Adrenal gland (tissue), 7 donors: ENCODE measurements around a stretch of chr17.

- PRO-cap, 3 experiments: no peak in any of the 3 experiments
- RAMPAGE, long total RNA, 4 experiments: no peak in any of the 4 experiments
- RRBS: no CpG with 5 or more reads among the region's 9 CpGs
Observed at GRCh38 chr17:17538537-17539051, 42.4 kb upstream of the RASD1 start.

- PRO-cap, 3 experiments: peak in 1 of 3 experiments; most common minus-strand start chr17:17701481 (in 1)
- RAMPAGE, long total RNA, 4 experiments: no peak in any of the 4 experiments
- RRBS: no CpG with 5 or more reads among the region's 5 CpGs
Observed at GRCh38 chr17:17701296-17701678, 20.0 kb downstream of the RAI1 start.

DNA sequence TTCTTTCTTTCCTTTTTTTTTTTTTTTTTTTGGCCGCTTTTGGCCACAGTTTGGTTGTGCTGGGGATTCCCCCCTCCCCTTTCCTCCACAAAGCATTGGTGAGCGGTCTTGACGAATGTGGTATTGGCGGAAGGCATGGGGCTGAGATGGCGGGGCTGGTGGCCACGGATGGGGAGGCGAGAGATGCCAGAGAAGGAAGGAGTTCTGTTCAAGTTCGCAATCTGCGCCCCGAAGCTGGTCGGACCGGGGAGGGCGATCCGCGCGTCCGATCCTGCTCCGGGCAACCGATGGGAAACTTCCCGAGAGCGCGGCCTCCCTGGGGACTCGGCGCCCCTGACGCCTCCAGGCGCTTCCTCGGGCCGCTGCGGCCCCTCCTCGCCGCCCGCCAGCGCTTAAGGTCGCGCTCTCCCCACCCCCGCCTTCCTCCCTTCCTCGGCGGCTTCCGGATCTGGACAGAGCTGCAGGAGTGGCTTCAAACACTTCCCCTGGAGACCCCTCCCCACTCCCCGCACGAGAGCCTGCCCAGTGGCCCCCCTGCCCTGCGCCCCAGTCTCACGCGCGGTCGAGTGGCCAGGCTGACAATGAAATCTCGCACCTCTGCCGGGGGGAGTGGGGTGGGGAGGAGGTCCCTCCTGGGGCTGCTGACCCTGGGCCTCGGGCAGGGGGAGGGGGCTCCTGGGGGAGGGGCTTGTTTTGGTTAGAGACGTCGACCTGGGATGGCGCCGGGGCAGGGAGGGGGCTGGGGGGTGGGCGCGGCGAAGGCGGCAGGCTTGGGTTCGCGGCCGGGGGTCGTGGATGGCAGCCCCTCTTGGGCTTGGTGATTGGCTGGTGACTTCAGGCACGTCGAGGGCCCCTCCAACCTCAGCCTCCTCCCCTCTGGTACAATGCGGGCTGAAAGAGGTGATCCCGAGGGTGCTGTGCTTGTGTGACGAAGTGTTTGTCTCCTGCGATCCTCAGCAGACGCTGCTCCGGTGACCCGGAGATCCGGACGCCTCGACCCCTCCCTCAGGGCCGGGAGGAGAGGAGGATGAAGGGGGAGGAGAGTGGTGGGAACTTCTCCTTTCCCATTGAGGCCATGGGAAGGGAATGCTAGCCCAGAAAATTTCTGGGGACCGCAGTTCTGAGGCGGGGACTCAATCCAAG is 43.5 kb downstream of the RAI1 start:
- PRO-cap, 3 experiments: peak in 3 of 3 experiments; most common plus-strand start position 549 of the sequence (in 2); most common minus-strand start position 289 of the sequence (in 3)
- RAMPAGE, long total RNA, 4 experiments: no peak in any of the 4 experiments
- RRBS: 33% methylated on average over 8 of the region's 76 CpGs

DNA sequence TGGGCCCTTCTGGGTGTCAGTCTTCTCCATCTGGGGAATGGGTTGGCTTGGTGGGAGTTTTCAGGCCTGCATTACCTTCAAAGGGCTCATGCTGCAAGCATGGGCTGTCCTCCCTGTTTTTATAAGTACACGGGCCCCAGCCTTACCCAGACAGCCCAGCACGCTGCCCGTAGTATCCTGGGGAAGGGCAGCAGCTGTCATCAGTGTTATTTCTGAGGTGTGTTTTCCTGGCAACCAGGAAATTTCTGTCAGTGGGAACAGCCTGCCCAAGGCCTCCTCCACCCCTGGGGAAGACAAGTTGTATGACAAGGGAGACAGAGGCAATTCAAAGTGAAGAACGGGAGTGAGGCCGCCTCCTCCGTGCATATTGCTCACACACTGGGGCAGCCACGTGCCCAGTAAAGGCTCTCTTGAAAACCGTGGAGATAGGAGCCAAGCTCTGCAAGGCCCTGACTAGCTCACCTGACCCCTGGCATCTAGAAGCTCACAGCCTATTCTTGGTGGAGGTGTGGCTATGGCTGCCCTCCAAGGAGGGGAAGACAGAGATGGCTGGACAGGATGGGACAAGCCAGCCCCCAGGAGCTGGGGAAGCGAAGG is 57.6 kb downstream of the RAI1 start:
- PRO-cap, 3 experiments: no peak in any of the 3 experiments
- RAMPAGE, long total RNA, 4 experiments: no peak in any of the 4 experiments
- RRBS: no CpG with 5 or more reads among the region's 9 CpGs

- PRO-cap, 3 experiments: no peak in any of the 3 experiments
- RAMPAGE, long total RNA, 4 experiments: no peak in any of the 4 experiments
- RRBS: no CpG with 5 or more reads among the region's 9 CpGs
Observed at GRCh38 chr17:17806541-17807138, 30.1 kb downstream of the SREBF1 start.

GRCh38 chr17:17815617-17816051 is 21.2 kb downstream of the SREBF1 start:
- PRO-cap, 3 experiments: peak in 1 of 3 experiments; most common minus-strand start chr17:17815798 (in 1)
- RAMPAGE, long total RNA, 4 experiments: no peak in any of the 4 experiments
- RRBS: no CpG with 5 or more reads among the region's 9 CpGs

- PRO-cap, 3 experiments: peak in 1 of 3 experiments; most common minus-strand start chr17:17820689 (in 1)
- RAMPAGE, long total RNA, 4 experiments: start-site peak on the plus strand in 1 of 4 experiments, at chr17:17820205-17820318 at its widest, 8 to 10 reads per replicate; start-site peak on the minus strand in 2 of 4 experiments, at chr17:17820246-17820501 at its widest, 9 to 145 reads per replicate
- RRBS: 91% methylated on average over 1 of the region's 11 CpGs
Observed at GRCh38 chr17:17820090-17820737, 16.6 kb downstream of the SREBF1 start.

DNA sequence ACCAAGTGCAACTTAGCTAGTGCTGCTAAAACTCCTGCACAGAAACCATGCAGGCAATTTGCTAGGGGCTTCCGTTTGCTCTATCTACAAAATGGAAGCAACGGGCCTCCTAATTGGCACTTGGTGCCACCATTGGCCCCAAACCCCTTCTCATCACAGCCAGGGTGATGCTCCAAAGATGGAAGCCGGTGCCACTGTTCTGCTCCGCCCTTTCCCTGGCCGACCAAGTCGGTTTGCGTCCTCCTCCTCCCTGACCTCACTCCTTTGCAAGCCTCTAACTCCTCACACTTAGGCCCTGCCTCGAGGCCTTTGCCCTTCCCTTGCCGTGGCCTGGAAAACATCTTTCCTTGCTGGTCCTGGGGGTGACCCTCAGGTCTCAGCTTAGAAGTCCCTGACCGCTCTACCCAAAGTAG is 1.2 kb downstream of the SREBF1 start:
- PRO-cap, 3 experiments: no peak in any of the 3 experiments
- RAMPAGE, long total RNA, 4 experiments: no peak in any of the 4 experiments
- RRBS: no CpG with 5 or more reads among the region's 10 CpGs

DNA sequence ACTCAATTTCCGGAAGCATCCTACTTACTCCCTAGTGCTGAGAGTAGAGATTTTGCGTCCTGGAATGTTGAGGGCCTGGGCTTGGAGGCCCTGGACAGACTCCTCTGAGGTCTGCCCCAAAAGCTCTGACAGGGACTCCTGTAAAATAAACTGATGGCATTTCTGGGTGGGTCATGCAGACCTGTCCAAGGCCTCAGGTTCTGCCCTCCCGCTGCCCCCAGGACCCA is 4.6 kb upstream of the SREBF1 start:
- PRO-cap, 3 experiments: no peak in any of the 3 experiments
- RAMPAGE, long total RNA, 4 experiments: no peak in any of the 4 experiments
- RRBS: no CpG with 5 or more reads among the region's 3 CpGs

- PRO-cap, 3 experiments: no peak in any of the 3 experiments
- RAMPAGE, long total RNA, 4 experiments: no peak in any of the 4 experiments
- RRBS: no CpG with 5 or more reads among the region's 12 CpGs
Observed at GRCh38 chr17:17928226-17928641, 44.0 kb downstream of the TOM1L2 start.

DNA sequence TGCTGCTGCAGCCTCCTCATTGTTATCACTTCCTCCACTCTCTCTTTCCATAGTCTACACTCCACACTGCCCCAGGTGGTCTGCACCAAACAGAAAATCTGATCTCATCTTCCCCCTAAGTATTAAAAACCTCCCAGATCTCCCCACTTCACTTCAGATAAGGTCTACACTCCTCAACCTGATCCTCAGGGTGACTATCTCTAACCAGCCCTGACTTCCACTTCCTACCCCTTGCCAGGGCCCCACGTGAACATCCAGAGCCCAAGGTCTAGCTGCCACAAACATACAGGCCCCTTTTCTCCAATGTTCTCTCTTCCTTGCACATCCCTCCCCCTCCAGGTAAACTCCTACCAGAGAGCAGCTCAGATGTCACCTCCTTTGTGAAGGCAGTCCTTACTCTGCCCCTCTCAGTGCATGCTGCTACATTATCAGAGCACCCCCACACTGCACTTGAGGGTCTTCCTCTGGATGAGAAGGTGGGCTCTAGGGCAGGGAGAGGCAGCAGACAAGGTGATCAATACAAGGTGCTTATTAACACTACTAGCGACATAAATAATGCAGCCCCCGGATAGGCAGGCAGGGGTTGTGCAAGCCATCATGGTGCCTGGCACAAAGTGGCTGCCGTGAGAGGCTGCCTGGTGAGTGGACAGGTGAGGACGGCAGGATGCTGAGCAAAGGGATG is 28.5 kb downstream of the TOM1L2 start:
- PRO-cap, 3 experiments: no peak in any of the 3 experiments
- RAMPAGE, long total RNA, 4 experiments: no peak in any of the 4 experiments
- RRBS: no CpG with 5 or more reads among the region's 5 CpGs

- PRO-cap, 3 experiments: no peak in any of the 3 experiments
- RAMPAGE, long total RNA, 4 experiments: no peak in any of the 4 experiments
- RRBS: no CpG with 5 or more reads among the region's 8 CpGs
Observed at GRCh38 chr17:18040324-18041199, 1.4 kb downstream of the GID4 start.

DNA sequence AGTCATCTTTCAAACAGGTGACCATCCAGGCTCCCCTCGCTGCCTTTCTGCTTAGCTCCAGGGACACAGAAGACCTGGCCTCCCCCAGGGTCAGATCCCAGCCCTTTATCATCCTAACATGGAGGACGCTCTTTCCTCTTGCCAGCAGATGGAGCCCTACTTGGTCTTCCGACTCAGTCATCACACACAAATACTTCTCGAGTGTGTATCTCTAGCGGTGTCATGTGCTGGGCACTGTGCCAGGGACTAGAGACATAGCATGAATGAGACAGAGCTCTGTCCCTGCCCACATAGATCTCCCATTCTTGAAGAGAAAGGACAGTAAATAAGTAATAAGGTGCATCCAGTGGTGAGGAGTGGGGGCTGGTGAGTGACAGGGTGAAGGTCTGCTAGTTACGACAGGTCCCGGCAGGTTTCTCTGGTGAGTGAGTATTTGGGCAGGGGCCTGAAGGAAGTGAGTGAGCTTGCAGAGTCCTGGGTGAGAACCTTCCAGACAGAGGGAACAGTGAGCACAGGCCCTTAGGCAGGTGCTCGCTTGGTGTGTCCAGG is 6.3 kb downstream of the DRG2 start:
- PRO-cap, 3 experiments: no peak in any of the 3 experiments
- RAMPAGE, long total RNA, 4 experiments: no peak in any of the 4 experiments
- RRBS: no CpG with 5 or more reads among the region's 8 CpGs

GRCh38 chr17:18718659-18719264 is 25.1 kb upstream of the FBXW10 start:
- PRO-cap, 3 experiments: no peak in any of the 3 experiments
- RAMPAGE, long total RNA, 4 experiments: no peak in any of the 4 experiments
- RRBS: no CpG with 5 or more reads among the region's 6 CpGs

- PRO-cap, 3 experiments: peak in 2 of 3 experiments; most common plus-strand start chr17:19062255 (in 2)
- RAMPAGE, long total RNA, 4 experiments: no peak in any of the 4 experiments
- RRBS: no CpG with 5 or more reads among the region's 45 CpGs
Observed at GRCh38 chr17:19062123-19062738, 15.5 kb upstream of the GRAP start.

GRCh38 chr17:19088869-19089325 is 38.5 kb upstream of the GRAPL start:
- PRO-cap, 3 experiments: peak in 1 of 3 experiments; most common plus-strand start chr17:19089028 (in 1)
- RAMPAGE, long total RNA, 4 experiments: no peak in any of the 4 experiments
- RRBS: no CpG with 5 or more reads among the region's 41 CpGs

GRCh38 chr17:19111614-19112949 is 15.3 kb upstream of the GRAPL start:
- PRO-cap, 3 experiments: peak in 3 of 3 experiments; most common plus-strand start chr17:19112062 (in 3); most common minus-strand start chr17:19112075 (in 1)
- RAMPAGE, long total RNA, 4 experiments: start-site peak on the minus strand in 1 of 4 experiments, at chr17:19112337-19112382 at its widest, 7 reads per replicate
- RRBS: no CpG with 5 or more reads among the region's 78 CpGs

DNA sequence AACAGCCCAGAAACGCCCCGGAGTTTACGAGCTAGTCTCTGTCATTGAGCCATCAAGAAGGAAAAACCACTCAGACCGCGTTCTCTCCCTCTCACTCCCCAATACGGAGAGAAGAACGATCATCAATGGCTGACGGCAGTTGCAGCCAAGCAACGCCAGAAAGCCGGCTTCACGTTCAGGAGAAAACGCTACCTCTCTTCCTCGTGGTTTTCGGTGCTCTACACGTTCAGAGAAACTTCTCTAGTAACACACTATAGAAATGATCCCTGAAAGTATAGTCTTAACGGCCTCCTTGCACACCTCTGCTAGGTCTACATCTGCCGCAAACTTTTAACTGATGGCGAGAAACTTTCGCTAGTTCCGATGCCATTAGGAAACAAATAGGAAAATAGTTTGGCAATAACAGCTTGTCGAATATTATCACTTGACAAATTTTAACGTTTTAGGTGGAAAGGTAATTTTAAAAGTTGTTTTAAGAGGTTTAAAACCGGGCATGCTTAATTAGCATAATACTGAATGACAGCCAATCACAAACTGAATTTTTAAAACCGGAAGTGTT is 47.1 kb upstream of the EPN2 start:
- PRO-cap, 3 experiments: peak in 2 of 3 experiments; most common minus-strand start position 282 of the sequence (in 2)
- RAMPAGE, long total RNA, 4 experiments: no peak in any of the 4 experiments
- RRBS: no CpG with 5 or more reads among the region's 24 CpGs

DNA sequence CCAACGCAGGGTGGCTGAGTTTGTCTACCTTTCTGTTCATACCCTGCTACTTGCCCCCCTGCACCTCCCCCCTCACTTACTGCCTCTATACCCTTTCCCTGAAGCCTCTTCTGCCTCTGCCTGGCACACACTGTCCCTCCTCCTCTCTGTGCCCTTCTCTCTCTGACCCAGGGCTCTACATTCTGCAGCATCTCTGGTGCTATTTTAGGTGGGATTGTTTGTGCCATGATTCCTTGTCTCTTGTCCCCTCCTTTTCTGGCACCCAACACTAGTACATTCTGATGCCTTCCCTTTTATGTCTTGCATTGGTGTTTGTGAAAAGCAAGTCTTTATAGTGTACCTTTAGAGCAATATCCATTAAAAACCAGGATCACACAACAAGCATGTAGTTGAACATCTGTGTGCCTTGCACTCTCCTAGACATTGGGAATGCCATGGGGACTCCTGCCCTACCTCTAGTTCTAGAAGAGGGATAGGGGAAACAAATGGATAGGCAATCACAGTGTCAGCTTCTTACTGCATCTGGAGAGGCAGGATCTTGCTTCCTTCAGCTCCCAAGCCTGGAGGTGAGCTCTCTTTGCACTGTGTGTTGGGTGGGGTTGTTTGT is 13.7 kb downstream of the EPN2 start:
- PRO-cap, 3 experiments: no peak in any of the 3 experiments
- RAMPAGE, long total RNA, 4 experiments: no peak in any of the 4 experiments
- RRBS: no CpG with 5 or more reads among the region's 1 CpG

DNA sequence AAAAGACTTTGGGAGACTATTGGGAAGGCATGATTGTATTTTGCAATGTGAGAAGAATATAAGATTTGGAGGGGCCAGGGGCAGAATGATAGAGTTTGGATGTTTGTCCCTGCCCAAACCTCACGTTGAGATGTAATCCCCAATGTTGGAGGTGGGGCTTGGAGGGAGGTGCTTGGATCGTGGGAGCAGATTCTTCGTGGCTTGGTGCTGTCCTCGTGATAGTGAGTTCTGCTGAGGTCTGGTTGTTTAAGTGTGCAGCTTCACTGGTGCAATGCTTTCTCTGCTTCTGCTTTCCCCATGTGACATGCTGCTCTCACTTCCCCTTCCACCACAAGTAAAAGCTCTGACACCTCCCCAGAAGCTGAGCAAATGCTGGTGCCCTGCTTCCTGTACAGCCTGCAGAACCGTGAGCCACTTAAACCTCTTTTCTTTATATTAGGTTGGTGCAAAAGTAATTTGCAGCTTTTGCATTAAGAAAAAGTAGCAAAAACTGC is 52.1 kb downstream of the RNF112 start:
- PRO-cap, 3 experiments: peak in 3 of 3 experiments; most common plus-strand start position 364 of the sequence (in 3); most common minus-strand start position 127 of the sequence (in 1)
- RAMPAGE, long total RNA, 4 experiments: no peak in any of the 4 experiments
- RRBS: no CpG with 5 or more reads among the region's 5 CpGs